Hematopoietic multipotent progenitor cell (in vitro differentiated cells): ENCODE measurements around the genes RRAD and HSD11B2.

GRCh38 chr16:66578843-66579334 is 374 bp upstream of the CMTM2 start:
- CAGE, long polyA plus RNA, result no peak

GRCh38 chr16:66621587-66622380 is 17.3 kb downstream of the CMTM3 start:
- CAGE, long polyA plus RNA, result no peak

DNA sequence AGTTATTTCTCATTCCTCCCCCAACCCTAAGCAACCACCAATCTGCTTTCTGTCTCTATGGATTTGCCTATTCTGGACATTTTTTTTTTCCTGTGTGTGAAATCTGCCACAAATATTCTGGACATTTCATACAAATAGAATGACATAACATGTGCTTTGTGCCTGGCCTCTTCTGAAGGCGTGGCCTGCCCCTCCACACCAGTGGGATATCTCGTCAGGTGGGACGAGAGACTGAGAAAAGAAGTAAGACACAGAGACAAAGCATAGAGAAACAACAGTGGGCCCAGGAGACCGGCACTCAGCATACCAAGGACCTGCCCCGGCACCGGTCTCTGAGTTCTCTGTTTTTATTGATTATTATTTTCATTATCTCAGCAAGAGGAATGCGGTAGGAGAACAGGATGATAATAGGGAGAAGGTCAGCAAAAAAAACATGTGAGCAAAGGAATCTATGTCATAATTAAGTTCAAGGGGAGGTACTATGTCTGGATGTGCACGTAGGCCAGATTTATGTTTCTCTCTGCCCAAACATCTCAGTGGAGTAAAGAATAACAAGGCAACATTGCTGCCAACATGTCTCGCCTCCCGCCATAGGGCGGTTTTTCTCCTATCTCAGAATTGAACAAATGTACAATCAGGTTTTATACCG is 23.2 kb downstream of the CMTM3 start:
- CAGE, long polyA plus RNA, result no peak

DNA sequence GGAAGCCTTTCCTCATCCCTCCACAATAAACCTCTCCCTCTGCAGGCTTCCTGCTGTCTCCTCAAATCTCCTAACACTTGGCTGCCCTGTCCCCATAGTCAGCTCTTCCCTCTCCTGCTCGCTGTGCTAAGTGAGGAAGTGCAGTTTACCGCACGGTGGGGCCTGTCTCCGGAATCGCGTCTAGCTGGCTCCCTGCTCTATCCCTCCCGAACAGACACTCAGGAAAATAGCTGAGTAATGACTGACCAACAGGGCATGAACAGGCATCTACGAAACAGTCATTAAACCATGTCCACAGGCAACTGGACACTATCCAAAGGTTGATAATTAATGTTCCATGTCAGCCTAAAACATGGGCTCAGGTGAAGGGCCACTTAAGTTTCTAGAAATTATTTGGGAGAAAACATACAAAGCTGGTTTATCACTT is 35.8 kb downstream of the CMTM4 start:
- CAGE, long polyA plus RNA, result no peak

DNA sequence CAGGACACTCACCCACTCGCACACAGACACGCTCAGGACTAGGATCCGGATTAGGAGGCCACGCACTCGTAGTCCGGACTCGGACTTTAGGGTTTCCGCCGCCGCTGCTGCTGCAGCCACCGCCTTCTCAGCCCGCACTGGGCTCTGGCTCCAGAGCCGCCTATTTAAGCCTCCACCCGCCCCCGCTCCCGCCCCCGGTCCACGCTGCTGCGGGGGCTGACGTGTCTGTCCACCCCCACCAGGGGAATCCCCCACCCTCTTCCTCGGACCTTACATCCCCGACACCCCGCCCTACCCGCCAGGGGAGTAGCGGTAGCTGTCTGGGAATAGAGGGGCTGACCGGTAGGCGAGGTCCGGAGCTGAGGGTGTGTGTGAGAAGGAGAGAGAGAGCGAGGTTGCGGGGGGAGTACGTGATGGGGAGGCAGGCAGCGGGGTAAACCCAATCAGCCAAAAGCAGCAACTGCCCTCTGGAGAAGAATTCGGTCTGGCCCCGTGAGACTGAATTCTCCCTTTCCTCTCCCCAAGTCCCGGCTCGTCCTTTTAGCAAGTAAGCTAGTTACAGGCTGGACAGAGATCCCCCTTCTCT is at the start of gene RRAD:
Gene RRAD, minus strand, starts transcription at position 139 of the 586 bp plus-strand sequence.
- CAGE, long polyA plus RNA, result start-site peak on the minus strand centred at position 142 of the sequence, 9 bp wide, 15 reads

DNA sequence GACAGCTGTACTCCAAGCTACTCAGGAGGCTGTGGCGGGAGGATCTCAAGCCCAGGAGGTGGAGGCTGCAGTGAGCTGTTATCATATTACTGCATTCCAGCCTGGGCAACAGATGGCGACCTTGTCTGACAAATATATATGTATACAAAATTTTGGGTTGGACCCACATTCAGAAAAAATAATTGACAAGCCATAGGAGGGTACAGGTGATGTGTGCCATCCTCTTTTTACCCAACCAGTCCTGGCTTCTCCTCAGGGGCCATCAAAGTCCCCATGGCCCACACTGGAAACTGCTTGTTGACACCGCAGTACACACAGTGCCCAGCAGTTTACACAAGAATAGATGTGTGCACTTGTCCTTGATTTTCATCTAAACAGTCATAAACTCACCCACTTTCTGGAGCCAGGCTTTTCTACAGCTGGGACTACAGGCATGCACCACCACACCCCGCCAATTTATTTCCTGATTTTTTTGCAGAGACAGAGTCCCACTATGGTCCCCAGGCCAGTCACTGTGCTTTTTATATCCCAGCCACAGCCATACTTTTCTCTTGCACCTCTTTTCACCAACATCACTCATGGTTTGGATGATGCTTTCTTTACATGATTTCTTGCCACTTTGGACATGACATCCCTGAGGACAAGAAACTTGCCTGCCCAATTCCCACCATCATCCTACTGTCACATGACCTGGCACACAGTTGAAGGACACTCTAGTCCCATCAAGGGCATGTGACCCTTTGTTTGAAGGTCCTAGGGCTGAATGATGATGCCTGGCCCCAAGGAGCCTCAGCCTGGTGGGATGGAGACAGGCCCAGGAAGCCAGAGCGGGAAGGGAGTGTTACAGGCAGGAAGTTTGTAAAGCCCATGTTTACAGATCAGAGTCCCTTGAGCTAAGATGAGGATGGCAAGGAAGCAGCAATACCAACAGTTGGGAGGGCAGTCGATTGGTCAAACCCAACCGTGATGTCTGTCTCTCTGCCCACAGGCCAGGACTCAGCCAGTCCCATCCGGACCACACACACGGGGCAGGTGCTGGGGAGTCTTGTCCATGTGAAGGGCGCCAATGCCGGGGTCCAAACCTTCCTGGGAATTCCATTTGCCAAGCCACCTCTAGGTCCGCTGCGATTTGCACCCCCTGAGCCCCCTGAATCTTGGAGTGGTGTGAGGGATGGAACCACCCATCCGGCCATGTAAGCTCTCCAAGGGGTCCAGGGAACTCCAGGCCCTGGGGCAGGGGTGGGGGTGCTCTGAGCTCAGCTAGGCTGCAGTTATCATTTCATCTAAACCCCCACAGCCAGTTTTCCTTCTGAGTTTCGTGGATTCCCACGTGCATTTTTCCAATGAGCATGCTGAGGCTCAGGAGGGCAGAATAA is 2.2 kb downstream of the CES2 start:
- CAGE, long polyA plus RNA, result no peak

DNA sequence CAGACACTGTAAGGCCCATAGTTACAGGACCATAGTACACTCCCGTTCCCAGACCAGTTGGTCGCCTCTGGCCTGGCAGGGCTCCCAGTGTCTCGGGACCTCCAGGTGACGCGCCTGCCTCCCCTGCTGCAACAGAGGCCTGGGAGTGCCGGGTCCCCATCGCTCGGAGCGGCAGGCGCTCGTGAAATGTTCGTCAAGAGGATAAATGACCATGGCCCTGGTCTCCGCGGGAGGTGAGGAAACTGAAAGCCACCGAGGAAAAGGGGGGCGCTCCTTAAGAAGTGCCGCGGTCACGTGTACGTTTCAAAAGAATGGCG is 12.4 kb downstream of the CES2 start:
- CAGE, long polyA plus RNA, result no peak

GRCh38 chr16:67055796-67056243 is 26.9 kb downstream of the CBFB start:
- CAGE, long polyA plus RNA, result no peak

- CAGE, long polyA plus RNA, result no peak
These were observed 40.1 kb downstream of the CBFB start for GRCh38 chr16:67069081-67069391.

DNA sequence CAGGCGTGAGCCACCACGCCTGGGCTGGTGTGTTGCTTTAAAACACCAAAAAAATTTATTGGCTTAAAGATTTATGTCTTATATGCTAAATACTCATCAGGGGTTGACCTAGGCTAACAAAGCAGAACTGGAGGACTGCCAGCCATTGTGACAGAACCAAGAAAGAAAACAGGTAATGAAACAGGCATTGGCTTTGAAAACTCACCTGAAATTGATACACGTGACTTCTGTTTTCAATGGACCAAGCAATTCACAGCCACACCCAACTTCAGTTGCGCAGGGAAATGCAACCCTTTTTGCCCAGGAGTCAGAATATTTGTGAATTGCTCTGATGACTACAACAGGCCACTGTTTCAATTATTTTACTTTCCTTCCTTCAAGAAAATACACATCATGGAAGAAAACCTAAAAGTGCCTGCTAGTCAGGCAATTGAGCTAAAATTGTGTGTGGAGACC is 4.8 kb upstream of the PHAF1 start:
- CAGE, long polyA plus RNA, result no peak

GRCh38 chr16:67177392-67177855 is 6.3 kb downstream of the MATCAP1 start:
- CAGE, long polyA plus RNA, result no peak

GRCh38 chr16:67202347-67203291 is 3.7 kb downstream of the ELMO3 start:
- CAGE, long polyA plus RNA, result no peak

DNA sequence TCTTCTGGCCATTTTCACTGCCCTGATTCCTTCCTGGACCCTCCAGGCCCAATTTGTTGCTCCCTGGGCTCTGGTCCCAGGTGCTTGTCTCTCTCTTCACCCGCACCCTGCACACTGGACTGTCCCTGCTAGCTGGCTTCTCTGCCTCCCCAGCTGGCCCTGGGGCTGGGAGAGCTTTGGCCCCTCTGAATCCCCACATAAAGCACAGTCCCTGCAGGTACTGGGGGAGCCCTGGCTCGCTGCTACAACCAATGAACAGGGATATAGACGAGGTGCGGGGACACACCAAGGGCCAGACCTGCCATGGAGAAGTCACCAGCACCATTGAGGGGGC is 7.5 kb downstream of the ELMO3 start:
- CAGE, long polyA plus RNA, result no peak

GRCh38 chr16:67231298-67232221 is 4.6 kb downstream of the TMEM208 start:
- CAGE, long polyA plus RNA, result no peak

DNA sequence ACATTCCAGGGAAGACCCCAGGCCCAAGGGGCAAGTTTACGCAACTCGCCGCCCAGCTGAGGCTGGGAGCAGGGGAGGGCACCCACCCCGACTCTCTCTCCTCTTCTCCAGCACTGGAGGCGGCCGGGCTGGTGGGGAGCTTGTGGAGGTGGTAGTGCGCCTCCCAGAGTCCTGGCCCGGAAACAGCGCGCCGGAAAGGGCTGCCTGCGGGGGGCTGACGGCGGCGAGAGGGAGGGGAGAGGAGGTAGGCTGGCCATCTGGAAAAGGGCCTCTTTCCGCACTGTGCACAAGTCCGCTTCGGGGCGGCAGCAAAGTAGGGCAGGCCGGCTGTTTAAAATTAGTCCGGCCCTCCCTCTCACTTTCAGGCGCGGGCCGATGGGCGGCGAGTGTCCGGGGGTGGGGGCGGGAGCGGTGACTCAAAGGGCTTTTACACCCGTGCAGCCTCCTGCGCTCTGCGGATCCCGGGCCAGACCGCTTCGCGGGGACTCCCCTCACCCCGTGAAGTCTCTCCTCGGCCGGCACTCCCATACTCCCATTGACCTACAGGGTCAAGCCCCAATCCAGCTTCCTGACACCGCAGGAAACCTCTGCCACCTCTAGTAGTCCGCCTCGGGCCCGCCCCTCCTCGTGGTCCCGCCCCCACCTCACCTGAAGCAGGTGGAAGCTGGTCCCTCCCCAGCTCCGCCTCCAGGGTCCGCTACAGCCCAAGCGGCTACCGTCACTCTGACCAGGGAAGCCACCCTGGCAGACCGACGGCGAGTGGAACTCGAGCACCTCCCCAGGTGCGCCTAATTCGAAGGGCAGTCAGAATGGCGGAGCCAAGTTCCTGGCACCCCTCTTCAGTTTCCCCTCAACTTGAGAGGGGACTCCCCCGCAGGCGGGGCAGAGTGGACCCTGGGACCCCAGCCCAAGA is 843 bp downstream of the FHOD1 start:
- CAGE, long polyA plus RNA, result no peak

DNA sequence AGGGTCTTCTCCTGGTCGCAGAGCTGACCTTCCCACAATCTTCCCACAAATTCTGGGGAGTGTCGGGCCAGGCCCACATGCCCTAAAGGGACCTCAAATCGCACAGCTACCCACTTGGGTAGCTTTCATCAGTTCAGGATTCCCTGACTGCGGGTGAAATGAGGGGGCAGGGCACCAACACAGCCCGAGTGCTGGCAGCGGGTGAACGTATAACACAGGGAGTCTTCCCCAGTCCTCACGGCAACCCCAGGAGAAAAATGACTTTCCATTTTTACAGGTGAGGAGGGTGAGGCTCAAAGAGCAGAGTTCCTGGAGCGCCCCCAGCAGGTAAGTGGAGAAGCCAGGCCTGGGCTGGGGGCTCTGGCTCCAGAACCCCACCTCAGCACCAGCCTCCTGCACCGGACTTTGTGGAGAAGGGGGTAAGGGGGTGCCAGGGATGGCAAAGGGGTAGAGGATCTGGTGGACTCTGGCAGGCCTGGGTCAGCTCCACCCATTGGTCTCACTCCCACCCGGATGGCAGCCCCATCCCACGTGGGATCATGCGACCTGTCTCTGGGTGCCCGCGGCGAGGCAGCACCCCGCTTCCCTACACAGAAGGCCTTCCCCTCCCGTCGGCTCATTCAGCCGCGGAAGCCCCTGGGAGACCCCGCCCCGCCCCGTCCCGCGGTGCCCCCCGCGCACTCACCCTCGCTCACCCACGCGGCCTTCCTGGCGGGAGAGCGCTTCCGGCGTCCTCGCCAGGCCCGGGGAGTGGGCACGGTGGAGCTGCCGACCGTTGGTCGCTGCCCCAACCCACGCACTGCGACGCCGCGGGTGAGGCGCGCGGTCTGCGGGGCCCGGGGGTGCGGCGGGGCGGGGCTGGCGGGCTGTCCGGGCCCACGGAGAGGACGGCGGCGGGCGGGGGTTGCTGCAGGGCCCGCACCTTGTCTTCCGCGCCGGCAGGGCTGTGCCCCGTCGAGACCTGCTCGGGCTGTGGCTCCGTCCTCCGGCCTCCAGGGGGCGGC is 566 bp upstream of the PLEKHG4 start:
- CAGE, long polyA plus RNA, result no peak

DNA sequence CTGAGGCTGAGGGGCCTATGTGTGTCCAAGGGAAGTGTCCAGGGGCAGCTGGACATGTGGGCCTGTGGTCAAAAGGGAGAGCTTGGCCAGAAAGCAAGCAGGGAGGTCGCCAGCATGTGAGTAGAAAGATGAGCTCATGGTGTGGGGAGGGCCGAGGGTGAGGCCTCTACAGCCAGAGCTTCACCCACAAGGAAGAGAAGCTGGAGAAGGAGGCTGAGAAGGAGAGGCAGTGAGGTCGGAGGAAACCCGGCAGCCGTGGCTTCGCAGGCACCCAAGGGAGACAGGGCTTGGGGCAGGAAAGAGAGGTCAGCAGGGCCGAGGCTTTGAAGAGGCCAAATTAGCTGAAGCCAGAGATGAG is 4.0 kb upstream of the HSD11B2 start:
- CAGE, long polyA plus RNA, result no peak

DNA sequence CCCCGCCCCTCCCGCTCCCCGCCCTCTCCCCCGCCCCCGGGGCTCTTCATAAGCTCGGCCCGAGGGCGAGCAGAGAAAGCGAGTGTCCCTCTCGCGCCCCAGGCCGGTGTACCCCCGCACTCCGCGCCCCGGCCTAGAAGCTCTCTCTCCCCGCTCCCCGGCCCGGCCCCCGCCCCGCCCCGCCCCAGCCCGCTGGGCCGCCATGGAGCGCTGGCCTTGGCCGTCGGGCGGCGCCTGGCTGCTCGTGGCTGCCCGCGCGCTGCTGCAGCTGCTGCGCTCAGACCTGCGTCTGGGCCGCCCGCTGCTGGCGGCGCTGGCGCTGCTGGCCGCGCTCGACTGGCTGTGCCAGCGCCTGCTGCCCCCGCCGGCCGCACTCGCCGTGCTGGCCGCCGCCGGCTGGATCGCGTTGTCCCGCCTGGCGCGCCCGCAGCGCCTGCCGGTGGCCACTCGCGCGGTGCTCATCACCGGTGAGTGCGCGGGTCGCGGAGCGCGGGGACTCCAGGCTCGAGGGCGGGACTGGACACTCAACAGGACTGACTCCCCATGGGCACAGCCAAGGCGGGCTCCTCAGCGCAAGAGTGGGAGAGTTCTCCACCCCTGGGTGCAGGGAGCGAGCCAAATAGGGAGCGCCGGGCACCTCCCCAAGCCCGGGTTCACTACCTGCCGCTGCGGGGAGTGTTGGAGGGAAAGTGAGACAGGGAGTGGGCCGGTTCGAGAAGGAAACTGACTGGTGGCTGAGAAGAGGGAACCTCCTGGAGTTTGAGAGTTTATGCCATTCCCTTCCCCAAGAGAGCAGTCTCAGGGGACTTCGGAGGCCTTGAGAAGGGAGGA is at the start of gene HSD11B2:
Gene HSD11B2, plus strand, starts transcription at position 75 of the 831 bp plus-strand sequence.
- CAGE, long polyA plus RNA, result no peak

DNA sequence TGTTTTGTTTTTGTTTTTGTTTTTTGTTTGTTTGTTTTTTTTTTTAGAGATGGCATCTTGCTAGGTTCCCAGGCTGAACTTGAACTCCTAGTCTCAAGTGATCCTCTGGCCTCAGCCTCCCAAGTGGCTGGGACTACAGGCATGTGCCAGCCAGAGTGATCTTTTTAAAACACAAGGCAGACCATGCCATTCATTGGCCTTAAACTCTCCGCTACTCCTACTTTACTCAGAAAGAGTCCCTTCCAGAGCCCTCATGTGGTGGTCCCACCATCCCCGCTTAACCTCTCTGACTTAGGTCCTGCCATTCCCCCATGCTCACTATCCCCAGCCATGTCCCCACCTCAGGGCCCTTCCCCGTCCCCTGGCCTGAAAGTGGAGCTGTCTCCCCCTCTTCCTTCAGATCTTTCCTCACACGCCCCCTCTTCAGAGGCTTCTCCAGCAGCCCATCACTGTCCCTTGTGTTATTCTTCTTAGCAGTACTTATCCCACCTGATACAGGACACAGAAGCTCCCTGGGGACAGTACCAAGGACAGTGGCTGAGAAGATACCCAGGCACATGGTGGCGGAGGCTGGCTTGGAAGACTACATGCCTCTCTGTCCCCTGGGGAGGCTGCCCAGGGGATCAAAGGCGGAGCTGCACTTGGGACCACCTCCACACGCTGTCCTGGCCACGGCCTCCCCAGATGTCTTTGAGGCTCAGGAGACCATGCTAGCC is 23.8 kb downstream of the HSD11B2 start:
- CAGE, long polyA plus RNA, result no peak

GRCh38 chr16:67456307-67457229 is 24.4 kb downstream of the ATP6V0D1 start:
- CAGE, long polyA plus RNA, result no peak